Psoas muscle (tissue), 2 donors: ENCODE measurements around a stretch of chr10.

DNA sequence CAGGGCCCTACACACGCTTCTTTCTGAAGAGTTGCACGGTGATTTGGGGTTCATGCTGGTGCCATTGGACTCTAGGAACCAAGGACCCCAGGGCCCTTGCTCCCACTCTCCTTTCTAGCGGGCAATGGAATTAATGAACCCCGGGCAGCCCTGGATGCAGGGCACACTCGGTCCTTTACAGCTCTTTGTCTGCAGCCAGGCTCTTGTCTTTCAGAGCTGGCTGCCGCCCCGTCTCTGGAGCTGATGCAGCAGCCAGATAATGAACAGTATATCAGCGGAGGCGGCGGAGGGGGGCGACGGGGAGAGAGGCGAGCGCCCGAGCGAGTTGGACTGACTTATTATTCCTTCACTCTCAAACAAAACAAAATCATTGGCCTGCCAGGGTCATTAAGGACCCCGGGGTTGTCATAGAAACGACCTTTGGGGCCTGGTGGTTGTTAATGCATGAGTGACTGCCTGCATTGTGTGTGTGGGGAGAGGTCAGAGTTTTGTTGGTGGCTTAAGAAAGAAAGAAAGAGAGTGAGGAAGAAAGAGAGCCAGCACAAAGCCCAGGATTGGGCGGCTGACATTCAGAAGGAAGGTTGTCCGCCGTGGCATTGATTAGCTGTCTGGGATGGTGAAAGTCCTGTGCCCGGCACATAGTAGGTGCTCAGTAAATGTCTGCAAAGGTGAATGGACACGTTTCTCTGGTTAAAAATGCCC, 411.9 kb upstream of the ZMIZ1 start:
- PRO-cap, 2 experiments, result no peak in any of the 2 experiments

DNA sequence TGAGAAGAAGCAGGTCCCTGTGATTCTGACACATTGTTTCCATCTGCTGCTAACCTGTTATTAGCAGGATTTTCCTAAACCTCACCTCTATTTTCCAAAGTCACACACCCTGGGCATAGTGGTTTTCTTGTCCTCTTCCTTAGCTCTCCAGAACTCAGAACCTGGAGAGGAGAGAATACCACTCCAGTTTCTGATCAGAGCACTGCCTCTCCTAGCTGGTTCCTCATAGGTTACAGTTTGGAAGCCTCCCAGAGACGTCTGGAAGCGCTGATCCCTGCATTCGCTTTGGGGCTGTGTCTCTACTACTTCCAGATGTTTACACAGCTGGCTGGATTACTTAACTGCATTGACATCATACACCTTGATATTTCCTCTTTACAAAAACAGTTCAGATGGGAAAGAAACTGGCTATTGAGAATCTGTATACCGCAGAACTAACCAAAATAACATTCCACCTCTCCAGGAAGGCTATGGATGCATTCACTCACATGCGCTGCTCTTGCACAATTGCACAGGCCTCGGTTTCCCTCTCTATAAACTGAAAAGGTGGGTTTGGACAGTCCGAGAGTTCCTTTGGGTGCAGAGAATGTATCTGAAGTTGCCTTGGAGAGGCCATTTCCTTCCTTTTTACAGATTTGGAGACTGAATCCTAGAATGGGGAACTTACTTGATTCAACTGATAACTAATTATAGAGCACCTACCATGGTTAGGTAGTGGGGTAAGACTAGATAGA, 327.2 kb upstream of the ZMIZ1 start:
- PRO-cap, 2 experiments, result no peak in any of the 2 experiments

DNA sequence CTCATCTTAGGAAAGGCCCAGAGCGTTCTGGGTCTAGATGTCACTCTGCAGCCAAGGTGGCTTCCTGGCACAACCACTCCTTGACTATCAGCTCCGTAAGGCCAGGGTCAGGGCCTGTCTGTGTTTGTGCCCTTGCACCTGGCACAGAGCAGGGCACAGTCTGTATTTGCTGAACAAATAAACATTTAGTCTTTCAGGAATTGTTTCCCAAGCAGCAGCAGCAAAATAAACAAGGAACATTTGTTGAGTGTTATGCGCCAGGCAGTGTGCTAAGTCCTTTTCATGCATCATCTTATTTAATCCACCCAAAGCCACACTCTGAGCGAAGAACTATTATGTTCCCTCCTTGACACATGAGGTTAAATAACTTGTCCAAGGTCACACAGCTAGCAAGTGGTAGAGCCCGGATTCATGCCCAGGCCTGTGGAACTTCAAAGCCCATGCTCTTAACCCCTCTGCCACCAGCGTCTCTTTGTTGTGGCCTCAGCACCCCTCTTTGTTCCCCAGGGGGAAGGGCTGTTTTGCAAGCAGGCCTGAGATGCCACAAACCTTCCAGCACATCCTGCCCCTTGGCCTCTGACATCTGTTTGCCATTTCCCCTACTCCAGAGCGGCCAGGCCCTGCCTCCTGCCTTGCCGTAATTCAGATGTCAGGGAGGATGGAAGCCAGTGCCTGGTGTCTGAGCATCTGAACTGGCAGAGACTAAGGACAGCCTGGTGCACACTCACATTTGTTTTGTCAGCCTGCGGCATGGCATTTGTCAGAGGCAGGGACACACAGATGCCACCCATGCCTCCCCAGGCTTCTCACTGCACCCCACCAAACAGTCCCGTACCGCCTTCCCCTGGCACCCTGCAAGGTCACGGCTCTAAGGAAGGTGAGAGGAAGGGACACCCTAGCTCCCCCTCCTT, 325.8 kb upstream of the ZMIZ1 start:
- PRO-cap, 2 experiments, result no peak in any of the 2 experiments

DNA sequence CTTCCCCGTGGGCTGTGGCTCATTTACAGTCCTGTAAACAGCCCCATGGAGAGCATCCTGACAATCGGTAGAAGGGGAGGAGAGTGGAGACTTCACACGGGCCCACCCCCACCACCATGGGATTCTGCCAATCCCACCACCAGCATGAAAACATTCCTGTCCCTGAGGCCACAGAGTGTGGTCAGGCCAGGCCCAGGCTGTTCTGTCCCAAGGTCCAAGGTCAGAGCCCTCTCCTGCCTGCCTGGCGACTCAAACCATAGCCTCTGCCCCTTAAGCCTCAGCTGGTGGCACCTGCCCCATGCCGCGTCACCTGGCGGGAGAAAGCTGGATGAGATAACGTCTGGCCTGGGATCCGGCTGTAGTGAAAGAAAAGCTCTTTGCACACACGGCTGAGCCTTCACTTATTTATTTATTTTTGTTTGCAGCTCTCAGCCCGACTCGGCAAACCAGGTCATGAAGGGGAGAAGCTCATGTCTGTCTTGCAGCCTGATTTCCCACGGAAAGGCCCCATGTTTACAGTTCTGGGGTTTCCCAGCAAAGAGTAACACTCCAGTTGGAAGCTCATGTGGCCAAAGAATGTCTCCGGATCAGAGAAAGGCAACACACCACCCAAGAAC, 293.6 kb upstream of the ZMIZ1 start:
- PRO-cap, 2 experiments, result no peak in any of the 2 experiments

- PRO-cap, 2 experiments, result no peak in any of the 2 experiments
These were observed 263.5 kb upstream of the ZMIZ1 start for GRCh38 chr10:78805238-78805754.

- PRO-cap, 2 experiments, result no peak in any of the 2 experiments
These were observed 130.7 kb upstream of the ZMIZ1 start for GRCh38 chr10:78937839-78938614.

- PRO-cap, 2 experiments, result no peak in any of the 2 experiments
These were observed 123.9 kb upstream of the ZMIZ1 start for GRCh38 chr10:78944790-78945379.

DNA sequence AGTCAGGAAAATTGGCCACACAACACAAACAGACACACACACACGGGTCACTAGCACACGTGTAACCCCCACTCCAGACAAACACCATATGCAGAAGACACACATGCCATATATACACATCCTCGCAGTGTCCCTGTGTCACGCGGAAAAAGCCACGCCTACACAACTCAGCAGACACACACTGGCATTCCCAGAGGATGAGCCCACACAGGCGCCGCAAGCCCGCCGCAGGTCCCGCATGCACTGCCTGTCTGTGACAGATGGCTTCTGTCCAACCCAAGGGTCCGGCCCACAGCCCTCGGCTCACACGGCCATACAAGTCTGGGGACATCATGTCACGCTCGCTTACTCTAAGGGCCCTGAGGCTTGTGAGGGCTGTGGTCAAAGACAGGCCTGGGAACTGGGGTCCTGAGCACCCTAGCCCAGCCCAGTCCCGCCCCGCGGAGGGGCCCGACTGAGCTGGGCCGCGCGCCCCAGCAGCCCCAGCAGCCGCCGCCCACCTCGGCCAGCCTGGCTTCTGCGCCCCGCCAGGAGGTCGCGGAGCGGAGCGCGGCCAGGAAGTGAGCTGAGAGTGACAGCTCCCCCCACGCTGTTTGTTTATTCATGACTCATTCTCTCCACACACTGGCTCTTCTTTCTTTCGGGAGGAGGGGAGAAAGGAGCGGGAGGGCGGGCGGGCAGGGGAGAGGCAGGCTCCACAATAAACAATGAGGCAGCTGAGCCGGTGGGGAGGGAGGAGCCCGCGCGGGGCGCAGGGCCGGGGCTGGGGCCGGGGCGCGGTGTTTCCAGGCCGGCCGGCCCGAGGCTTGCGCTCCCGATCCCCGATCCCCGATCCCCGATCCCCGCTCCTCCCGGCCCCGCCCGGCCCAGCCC, 95.4 kb upstream of the ZMIZ1 start:
- PRO-cap, 2 experiments, result peak in 2 of 2 experiments; most common plus-strand start position 187 of the sequence (in 2); most common minus-strand start position 85 of the sequence (in 2)

DNA sequence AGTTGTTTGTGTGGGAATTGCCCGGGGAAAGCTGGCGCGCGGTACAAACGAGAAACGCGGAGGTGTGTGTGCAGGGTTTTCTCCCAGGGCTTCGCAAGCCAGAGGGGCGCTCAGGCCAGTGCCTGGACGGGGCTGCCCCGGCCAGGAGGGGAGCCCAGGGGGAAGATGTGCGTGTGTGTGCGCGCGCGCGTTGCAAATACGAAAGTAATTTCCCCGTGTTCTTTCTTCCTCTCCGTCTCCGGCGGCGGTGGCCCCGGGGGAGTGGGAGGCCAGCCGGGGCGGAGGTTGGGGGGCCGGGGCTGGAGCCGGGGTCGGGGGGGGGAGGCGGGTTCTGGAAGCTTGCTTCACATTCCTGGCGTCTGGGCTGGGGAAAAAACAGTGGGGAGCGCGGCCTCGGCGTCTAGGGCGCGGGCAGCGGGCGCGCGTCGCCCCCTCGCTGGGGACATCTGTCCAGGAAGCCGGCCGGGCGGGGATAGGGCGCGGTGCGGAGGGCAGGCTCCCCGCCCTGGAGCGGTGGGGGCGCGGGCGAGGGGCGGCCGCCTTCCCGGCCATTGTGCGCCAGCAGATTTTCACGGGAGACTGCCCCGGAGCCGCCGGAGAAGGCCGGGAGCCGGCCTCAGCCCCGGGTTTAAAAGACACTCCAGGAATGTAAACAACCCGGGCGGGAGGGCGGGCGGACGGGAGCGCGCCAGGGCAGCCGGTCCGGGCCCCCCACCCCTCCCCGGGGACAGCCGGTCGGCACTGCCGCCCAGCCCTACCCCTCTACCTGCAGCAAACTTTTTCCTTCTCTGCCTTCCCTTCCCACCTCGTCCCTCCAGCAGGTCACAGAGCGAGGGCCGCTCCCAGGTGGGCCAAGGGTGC, 1.3 kb downstream of the ZMIZ1 start:
- PRO-cap, 2 experiments, result peak in 1 of 2 experiments; most common plus-strand start position 596 of the sequence (in 1); most common minus-strand start position 448 of the sequence (in 1)

DNA sequence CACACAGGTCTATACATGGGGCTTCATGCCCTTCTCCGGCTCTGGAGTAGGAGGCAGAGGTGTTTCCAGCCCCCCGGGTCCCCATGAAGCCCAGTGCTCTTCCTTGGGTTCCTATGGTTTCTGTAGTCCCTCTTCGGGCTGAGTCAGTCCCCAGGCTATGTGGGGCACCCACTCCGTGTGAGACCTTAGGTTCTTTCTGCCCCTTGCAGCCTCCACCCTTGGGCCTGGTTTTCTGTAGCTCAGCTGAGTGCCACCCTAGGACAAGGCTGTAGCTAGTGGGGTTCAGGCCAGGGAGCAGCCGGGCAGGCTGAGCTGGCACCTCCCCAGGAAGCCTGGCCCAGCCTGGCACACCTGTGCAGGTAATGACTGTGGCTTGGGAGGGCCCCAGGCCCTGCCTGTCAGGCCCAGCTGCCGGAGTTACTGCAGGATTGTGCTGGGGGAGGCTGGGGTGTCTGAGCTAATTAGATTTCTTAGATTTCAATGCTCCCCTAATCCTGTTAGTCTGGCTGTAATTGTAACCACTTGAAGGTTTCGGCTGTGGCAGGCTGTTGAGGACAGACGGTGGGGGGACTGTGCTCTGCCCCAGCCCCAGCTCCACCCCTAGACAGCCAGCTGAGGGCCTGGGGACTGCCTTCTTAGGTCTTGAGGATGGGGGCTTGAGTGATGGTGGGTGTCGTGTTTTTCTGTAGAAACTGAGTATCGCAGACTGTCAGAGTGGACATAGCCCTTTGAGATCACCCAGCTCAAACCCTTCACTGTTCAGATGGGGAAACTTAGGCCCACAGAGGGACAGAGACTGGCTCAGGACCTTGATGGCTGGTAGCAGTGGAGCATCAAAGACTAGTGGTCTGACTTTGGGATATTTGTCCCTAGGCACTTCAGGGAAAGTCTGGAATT, 6.0 kb downstream of the ZMIZ1 start:
- PRO-cap, 2 experiments, result no peak in any of the 2 experiments

DNA sequence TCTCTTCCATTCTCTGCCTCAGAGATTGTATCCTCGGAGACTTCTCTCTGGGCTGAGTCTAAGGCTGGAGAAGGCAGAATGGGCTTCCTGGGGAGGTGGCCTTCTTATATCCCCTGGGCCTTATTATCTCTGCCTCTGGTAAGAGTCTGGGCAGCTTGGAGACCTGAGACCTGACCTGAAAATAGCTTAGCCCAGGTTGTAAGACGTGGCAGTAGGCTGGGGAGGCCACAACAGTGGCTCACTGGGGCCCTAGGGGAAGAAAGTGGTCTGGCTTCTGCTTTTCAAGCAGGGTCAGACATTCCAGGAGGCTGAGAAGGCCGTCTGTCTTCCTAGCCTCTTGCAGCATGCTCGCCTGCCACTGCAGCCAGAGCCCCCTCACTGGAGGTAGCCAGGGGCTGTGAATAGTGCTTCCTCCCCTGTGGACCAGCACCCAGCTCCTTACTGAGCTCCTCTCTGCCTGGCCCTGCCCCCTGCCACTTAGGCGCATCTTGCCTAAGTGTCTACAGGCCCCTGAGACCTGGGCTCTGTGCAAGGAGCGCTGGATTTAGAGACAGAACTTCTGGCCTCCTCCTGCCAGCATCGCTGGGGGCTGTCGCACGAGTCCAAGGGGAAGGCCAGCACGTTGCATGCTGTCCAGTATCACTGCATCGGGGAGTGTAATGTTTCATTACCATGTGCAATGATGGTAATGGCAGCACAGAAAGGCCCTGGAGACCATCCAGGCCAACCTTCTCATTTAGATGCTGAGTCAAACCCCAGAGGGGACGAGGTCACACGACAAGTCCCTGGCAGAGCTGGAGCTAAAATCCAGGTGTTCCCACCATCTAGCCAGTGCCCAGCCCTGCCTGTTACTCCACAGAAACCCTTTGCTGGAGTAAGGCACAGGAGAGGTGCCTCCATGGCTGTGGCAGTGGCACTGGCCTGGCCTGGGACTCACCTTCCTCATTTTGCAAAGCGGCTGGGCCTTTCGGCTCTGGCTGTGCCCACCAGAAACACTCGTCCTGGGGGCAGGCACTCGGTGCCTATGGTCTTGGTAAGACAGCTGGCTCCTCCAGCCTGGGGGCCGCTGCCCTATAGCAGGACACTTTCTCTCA, 12.8 kb downstream of the ZMIZ1 start:
- PRO-cap, 2 experiments, result no peak in any of the 2 experiments

DNA sequence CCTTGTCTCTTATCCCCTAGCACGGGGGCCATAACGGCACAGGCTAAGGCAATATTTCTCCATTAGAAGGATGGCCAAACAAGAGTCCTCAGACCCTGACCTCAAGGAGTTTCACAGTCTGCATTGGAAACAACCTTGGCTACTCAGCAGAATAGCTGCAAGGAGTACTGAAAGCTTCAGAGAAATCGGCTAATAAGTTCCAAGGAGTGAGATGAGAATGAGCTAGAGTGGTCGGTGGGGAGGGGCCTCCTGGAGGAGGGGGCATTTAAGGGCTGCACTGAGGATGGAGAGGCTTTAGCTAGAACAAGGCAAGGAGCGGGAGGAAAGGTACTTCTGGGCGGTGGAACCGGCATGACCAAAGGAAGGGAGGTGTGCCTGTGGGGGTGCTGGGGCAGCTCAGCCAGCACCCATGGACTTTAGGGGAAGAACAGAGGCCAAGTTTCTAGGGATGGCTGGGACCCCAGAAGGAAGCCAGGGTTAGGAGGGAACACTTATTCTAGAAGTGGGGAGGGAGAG, 22.6 kb downstream of the ZMIZ1 start:
- PRO-cap, 2 experiments, result no peak in any of the 2 experiments

DNA sequence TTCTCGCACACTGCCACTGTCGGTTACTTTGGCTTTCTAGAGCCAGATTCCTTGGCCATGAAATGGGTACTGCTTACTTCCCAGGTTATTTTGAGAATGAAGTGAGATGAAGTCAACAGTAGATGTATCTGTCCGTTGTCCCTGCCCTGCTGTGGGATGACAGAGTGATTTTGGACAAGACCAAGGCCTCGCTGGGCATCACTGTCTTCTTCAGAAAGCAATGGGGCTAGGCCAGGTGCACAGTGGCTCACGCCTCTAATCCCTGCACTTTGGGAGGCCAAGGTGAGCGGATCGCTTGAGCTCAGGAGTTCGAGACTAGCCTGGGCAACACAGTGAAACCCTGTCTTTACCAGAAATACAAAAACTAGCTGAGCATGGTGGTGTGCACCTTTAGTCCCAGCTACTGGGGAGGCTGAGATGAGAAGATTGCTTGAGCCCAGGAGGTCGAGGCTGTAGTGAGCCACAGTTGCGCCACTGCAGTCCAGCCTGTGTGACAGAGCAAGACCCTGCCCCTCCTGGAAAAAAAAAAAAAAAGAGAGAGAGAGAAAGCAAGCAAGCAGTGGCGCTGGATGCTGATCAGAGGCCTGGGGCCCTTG, 25.8 kb downstream of the ZMIZ1 start:
- PRO-cap, 2 experiments, result no peak in any of the 2 experiments

DNA sequence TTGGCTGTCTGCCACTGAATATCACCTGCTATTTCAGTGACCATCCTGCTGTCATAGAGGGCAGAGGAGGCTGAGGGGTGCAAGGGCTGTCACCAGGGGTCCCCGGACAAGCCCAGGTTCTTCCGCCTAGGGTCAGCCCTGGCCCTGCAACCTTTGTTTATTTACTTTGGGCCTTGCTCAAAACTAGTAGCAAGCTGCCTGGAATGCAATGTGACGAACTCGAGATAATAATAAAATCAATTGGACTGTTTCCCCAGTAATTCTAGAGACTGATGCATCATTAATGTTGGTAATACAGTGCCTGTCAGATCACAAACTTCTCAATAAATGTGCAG, 28.5 kb downstream of the ZMIZ1 start:
- PRO-cap, 2 experiments, result no peak in any of the 2 experiments

- PRO-cap, 2 experiments, result no peak in any of the 2 experiments
These were observed 32.8 kb downstream of the ZMIZ1 start for GRCh38 chr10:79101560-79102061.

GRCh38 chr10:79102062-79102659, 33.4 kb downstream of the ZMIZ1 start:
- PRO-cap, 2 experiments, result no peak in any of the 2 experiments

DNA sequence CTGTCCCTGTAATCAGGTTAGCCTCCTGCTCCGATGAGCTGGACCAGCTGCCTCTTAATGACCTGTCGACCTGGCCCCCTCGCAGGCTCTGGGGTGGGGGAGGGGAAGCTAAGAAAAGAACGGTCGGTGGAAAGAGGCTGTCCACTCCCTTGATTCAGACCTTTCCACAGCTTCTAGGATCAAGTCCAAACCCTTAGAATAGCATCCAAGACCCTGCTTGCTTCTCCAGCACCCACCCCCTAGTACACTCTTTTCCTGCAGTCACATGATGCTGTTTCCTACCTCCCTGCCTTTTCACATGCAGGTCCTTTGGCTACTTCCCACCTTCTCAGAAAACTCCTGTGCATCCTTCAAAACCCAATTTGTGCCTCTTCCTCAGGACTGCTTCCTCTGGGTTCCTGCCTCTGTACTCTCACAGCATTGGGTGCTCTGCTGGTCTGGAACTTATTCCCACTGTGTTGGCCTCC, 64.2 kb downstream of the ZMIZ1 start:
- PRO-cap, 2 experiments, result no peak in any of the 2 experiments

DNA sequence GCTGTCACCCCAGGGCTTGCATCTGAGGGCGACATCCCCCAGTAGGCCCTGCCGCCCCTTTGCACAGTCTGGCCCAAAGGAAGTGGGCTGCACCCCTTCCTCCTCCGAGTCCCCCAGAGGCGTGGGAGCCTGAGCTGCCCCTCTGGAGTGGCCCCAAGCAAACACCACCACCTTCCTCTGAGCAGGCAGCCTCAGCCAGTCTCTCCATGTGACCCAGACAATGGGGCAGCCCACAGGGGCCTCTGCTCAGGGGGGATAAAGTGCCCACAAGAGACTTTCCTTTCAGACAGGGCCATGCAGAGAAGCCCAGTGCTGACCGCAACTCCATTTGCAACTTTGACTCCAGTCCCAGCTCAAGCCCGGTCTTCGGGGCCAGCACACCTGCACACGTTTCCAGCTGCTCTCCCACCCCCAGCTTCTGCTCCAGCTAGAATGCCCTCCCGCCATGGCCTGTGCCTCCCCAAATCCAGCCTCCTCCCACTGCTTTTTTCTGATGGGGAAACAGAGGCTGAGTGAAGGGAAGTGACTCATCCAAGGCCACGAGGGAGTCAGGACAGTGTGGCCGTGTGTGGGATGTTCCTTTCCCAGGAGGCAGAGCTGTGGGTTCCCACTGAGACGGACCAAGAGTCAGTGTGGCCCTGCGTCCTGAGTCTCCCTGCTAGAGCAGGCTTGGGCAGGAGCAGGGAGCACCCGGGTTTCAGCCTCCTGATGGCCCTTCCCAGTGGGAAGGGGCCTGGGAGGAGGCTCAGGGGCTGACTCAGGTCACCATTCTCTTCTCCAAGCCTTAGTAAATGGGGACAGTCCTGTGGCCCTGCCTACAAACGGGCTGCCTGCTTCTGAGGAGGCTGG, 111.9 kb downstream of the ZMIZ1 start:
- PRO-cap, 2 experiments, result no peak in any of the 2 experiments

DNA sequence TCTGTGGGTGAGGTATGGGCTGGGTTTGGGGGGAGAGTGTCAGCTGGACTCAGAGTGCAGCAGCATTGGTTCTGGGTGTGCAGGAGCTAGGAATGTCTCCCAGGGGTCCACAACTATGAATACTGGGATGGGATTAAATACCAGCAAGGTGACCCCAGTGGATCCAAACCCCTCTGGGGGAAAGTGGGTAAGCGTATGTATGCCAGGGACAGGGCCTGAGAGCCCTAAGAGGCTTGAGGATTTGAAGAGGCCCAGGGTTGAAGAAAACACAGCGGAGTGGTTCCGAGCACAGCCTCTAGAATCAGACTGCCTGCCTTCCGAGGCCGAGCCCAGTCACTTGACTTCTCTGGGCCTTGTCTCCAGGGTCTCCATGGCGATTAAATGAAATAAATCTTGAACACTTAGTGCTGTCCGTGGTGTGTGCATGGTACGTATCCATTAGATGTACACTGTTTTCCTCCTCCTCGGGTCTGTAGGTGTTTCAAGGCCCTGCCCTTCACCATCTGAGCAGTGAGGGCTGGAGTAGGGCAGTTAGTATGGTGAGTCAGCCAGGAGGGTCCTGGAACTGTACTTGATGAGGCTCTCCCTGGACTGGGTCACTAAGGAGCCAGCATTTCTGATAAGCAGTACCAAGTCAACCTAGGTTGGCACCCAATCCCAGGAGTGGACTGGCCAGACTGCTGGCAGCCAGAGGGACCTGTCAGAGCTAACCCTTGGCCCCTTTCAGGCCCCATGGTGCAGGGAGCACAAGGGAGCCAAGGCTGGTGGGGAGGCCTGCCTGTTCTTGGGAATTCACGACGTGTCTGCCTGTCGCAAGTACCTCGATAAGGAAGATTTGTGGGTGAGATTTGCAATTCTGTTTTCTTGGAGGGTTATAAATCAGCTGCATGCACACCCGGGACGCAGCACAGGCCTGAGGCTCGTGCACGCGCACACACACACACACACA, 113.9 kb downstream of the ZMIZ1 start:
- PRO-cap, 2 experiments, result no peak in any of the 2 experiments

- PRO-cap, 2 experiments, result no peak in any of the 2 experiments
These were observed 126.7 kb downstream of the ZMIZ1 start for GRCh38 chr10:79195296-79195974.